ENCODE measurements around the genes MFSD11 and MGAT5B.

GRCh38 chr17:76631508-76632537 lies 11.7 kb downstream of the ST6GALNAC1 start:
- PRO-cap: no peak
- RAMPAGE, long total RNA, 4 experiments: no peak in any of the 4 experiments

- PRO-cap: no peak
- RAMPAGE, long total RNA, 4 experiments: no peak in any of the 4 experiments
Observed at GRCh38 chr17:76672381-76672883, 28.9 kb upstream of the ST6GALNAC1 start.

- PRO-cap: no peak
- RAMPAGE, long total RNA, 4 experiments: start-site peak on the minus strand in 1 of 4 experiments, at chr17:76735418-76735497 at its widest, 18 reads per replicate
Observed at GRCh38 chr17:76735408-76735844, 1.7 kb downstream of the SRSF2 start.

GRCh38 chr17:76737459-76738536 lies at the start of gene MFSD11:
TSS of gene MFSD11 (plus strand) at chr17:76738119.
- PRO-cap: bidirectional peak, plus-strand start at chr17:76737482, minus-strand start at chr17:76737331; bidirectional peak, plus-strand start at chr17:76738001, minus-strand start at chr17:76737898
- RAMPAGE, long total RNA, 4 experiments: start-site peak on the plus strand in 1 of 4 experiments, at chr17:76737687-76737691 at its widest, 22 reads per replicate

- PRO-cap: no peak
- RAMPAGE, long total RNA, 4 experiments: no peak in any of the 4 experiments
Observed at GRCh38 chr17:76867988-76868798, at the start of gene MGAT5B. TSS of gene MGAT5B (plus strand) at chr17:76868404.

DNA sequence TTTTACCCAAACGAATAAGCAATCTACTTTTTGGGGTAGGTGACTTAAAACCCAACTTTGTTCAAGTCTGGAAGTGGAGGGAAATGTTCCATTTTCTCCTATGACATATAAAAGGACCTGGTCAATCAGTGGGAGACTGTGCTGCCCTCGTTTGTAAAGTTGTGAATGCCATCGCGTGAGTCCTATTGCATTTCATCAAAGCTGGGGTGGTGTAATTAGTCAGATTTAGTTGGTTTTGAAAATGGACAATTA lies 10.3 kb downstream of the SEC14L1 start:
- PRO-cap: no peak
- RAMPAGE, long total RNA, 4 experiments: no peak in any of the 4 experiments

DNA sequence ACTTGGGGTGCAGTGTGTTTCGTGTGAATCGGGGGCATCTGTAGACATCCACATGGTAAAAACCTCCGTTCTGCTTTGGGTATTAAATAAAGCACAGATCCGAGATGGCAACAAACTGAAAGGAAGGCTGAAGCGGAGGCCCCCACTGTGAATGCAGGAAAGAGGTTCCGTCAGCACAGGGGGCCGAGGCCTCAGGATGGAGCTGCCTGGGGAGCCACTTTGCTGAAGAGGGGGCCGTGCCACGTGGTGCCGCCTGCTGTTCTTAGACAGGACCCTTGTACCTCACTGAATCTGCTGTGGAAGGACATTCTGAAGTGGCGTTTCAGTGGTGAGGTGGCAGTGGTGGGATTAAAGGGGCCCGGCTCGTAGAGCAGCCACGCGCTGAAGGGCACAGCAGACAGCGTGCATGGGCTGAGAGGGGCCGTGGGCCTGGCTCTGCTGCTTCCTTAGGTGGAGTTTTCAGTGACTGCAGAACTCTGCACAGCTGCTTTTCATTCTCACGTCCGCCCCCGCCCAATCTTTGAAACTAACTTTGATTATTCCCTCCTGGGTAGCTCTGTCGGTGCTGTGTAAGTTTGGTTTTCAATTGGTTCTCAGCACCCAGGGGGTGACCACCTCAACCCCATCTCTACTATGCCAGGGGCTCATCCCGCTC lies 70.2 kb downstream of the SEC14L1 start:
- PRO-cap: no peak
- RAMPAGE, long total RNA, 4 experiments: no peak in any of the 4 experiments

DNA sequence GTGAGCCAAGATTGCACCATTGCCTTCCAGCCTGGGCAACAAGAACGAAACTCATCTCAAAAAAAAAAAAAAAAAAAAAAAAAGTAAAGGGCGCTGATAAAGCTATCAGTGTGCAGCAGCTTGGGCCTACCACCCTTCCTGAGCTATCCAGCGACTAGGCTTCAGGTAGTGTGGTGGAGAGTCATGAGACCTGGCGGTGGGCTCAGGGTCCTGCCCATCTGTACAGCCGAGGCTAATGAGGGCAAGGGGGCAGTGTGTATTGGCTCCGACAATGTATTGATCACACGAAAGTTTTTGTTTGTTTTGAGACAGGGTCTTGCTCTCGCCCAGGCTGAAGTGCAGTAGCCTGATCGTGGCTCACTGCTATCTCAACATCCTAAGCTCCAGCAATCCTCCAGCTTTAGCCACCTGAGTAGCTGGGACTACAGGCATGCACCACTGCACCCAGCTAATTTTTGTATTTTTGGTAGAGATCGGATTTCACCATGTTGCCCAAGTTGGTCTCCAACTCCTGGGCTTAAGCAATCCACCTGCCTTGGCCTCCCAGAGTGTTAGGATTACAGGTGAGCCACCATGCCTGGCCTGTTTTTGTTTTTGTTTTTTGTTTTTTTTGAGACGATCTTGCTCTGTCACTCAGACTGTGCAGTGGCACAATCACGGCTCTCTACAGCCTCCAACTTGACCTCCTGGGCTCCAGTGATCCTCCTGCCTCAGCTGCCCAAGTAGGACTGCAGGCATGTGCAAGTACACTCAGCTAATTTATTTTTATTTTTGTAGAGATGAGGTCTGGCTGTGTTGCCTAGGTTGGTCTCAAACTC lies 60.1 kb upstream of the SEPTIN9 start:
- PRO-cap: no peak
- RAMPAGE, long total RNA, 4 experiments: no peak in any of the 4 experiments

DNA sequence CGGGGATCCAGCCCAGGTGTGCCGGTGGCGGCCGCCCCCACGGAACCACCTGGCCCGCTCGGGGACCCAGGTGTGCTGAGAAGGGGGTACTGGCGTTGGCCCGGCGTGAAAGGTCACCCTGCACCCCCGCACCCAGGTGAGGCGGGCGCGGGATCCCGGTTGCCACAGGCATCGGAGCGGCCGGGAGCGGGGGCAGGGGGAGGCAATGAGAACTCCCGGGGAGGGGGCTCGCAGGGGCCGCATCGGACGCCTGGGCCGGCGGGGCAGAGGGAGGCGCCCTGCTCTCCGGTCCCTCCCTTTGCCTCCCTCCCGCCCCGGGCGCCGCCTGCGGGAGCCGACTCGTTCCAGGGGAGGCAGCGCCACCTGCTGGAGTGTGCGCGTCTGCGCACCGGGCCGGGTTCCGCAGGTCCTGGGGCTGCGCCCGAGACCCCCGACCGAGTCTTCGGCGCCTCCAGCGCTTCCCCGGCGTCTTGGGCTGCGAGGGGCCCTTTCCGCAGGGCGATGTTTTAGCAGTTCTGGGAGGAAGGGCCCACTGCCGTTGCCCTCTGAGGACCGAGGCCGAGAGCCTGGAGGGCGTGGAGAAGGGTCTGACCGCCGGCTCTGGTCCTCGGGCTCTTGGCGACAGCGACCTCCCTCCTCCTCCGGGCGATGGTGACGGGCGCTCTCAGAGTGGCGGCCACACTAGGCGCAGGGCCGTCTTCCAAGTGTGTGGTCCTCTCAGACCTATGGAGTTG lies 34.3 kb upstream of the SEPTIN9 start:
- PRO-cap: no peak
- RAMPAGE, long total RNA, 4 experiments: no peak in any of the 4 experiments

DNA sequence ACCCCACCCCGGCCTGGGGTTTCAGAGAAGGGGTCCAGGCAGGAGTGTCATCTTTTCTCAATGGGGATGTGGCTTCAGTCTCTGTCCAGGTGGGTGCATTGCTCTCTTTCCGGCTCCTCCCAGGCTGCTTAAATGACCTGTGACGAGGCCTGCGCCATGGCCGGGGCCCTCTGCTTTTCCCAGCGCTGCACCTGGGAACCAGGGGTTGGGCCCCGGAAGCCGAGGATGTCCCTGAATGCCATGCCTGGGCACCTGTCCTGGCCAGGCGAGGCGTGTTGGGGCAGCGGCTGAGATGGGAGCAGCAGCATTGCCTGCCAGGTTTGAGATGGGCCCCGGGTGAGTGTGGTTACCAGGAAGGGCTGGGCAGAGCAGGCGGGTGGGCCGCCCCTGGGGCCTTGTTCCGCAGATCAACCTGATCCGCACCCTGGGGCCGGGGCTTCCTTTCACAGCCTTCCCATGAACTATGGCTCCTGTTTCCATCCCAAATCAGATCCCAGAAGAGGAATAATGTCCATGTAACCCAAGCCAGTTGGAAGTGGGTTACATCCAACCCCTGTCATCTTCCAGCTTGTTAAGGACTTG lies 6.9 kb downstream of the SEPTIN9 start:
- PRO-cap: bidirectional peak, plus-strand start at position 268 of the sequence, minus-strand start at position 62 of the sequence
- RAMPAGE, long total RNA, 4 experiments: start-site peak on the minus strand in 1 of 4 experiments, centred at position 78 of the sequence, 5 reads per replicate

DNA sequence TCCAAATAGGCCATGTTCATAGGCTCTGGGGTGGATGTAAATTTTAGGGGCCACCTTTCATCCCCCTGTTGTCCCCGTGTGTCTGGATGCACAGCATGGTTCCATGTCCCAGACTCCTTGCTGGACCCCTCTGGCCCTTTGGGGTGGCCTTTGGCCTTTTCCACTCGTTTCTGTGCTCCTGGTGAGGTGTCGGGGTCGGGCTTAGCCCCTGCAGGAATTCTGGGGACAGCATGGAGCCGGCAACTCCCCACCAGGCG lies 42.9 kb downstream of the SEPTIN9 start:
- PRO-cap: no peak
- RAMPAGE, long total RNA, 4 experiments: no peak in any of the 4 experiments

GRCh38 chr17:77352440-77352904 lies 71.2 kb downstream of the SEPTIN9 start:
- PRO-cap: no peak
- RAMPAGE, long total RNA, 4 experiments: no peak in any of the 4 experiments

DNA sequence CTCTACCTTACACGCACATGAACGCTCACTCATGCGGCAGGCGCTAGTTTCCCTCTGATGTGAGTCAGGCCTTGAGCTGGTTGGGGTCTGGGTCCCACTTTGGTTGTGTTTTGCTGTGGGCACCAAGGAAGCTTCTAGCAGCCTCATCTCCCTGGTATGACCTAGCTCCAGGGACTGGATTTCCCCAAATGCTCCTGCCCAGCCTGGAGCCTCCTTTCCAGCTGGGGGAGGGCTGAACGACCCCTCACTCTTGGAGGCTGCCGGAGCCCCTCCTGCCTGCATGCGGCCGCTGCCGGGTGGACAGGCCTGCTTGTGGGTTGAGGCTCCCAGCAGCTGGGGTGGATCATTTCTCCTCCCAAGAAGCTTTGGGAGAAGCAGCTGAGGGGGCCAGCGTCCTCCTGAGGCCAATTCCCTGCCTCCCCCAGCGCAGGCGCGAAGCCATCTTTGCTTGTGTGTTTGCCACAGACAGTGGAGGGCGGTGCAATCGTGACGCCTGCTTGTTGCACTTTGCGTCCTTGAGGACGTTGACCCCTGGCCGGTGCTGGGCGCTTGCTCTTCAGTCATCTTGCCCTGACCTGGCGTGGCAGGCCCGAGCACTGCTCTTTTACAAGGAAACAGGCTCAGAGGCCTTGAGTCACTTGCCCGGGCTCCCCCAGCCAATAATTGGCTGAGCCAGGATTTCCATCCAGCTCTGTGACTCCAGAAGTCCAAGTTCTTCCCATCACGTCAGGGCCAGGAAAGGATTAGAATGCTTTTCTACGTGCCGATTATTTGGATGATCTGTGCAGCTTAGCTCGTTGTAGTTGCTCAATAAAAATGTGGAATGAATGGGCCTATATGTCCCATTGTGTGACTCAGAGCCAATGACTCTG lies 73.2 kb downstream of the SEPTIN9 start:
- PRO-cap: no peak
- RAMPAGE, long total RNA, 4 experiments: no peak in any of the 4 experiments

DNA sequence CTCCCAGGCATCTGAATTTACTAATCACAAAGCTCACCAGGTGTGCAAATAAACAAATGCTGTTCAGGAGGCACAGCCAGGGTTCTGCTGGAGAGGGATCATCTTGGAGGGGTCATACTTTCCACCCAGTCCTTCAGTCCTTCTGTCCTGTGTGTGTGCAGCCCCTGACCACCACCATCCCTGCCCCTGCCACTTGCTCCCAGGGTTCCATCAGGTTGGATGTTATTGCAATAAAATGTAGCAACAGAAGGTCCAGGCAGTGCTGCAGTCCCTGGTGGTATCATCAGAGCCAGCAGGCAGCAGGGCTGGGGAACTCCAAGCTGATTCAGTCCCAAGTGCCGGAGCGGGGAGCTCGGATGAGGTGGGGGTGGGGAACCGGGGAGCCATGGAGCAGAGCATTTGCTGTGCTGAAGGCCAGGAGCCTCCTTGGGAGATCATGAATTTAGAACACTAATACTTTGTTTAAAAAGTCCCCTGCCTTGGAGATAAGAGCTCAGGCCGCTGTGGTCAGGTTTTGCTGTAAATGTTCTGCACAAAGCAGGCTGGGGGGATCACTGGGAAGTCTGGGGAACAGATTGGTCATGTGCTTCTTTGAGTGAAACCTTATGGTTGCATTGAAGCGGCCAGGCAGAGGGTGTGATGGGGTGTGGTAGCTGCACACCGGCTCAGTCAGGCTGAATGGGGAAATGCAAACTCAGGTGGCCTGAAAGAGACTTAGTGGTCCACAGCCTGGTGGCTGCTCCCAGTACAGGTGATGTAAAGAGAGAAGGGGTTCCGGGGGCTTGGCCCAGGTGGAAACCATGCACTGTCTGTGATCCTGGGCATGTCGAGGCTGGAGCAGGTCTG lies 85.4 kb downstream of the SEPTIN9 start:
- PRO-cap: no peak
- RAMPAGE, long total RNA, 4 experiments: no peak in any of the 4 experiments

DNA sequence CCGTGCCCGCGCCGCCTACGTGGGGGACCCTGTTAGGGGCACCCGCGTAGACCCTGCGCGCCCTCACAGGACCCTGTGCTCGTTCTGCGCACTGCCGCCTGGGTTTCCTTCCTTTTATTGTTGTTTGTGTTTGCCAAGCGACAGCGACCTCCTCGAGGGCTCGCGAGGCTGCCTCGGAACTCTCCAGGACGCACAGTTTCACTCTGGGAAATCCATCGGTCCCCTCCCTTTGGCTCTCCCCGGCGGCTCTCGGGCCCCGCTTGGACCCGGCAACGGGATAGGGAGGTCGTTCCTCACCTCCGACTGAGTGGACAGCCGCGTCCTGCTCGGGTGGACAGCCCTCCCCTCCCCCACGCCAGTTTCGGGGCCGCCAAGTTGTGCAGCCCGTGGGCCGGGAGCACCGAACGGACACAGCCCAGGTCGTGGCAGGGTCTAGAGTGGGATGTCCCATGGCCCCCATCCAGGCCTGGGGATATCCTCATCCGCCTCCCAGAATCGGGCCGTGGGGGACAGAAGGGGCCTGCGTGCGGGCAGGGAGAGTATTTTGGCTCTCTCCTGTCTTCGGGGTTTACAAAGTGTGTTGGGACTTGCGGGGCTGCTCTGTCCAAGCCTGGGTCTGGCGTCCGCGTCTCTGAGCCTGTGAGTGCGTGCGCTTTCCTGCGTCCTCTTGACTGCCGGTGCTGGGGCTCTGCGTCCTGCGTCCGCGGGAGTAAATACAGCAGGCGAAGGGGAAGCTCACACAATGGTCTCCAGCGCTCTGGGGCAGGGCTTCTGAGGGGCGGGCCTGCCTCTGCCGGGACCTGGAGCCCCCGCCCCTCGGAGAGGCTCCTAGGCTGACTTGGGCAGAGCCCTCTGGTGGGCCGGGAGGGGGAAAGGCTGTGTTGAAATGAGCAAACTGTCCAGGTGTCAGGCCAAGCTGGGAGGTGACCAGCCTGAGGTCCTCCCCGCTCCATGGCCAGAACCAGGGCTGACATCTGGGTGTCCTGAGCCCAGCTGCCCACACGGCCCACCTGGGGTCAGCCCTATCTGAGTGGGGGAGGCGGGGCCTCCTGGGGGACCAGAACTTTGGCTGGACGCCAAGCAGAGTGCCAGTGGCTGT lies 92.8 kb downstream of the SEPTIN9 start:
- PRO-cap: bidirectional peak, plus-strand start at position 201 of the sequence, minus-strand start at position 90 of the sequence; bidirectional peak, plus-strand start at position 845 of the sequence, minus-strand start at position 667 of the sequence
- RAMPAGE, long total RNA, 4 experiments: no peak in any of the 4 experiments

DNA sequence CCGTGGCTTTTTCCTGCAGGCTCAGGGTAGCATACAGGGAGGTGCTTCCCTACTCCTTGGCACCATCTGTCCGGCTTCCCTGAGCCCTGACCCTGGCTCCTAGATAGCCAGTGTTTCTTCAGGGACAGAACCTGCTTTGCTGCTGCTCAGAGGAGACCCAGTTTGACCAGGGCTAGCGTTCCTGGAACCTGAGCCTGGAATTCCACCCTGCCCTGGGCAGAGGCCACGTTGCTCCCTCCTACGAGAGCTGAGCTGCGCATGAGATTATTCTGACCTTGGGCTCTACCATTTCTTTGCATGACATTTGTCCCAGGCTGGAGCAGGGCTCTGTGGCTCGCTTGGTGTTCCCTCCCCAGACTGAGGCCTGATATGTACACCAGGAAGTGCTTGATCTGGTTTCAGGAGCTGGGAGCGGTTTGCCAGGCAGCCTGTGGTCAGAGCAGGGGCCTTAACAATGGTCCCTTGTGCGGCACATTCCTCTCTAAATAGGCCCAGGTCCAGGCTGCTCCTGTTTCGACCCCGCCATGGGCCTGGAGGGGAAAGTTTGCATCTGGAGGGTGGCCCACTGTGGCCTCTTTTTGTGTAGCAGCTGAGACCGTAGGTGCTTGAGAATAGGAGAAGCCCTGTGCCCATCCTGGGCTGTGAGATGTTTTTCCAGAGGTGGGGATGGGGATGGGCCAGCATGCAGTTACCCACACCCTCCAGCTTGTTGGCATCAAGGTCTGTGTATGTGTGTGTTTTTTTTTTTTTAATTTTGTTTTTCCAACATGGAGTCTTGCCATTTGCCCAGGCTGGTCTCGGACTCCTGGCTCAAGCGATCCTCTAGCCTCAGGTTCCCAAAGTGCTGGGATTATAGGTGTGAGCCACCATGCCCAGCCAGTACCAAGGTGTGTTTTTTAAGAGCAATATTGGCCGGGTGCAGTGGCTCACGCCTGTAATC lies 113.3 kb downstream of the SEPTIN9 start:
- PRO-cap: unidirectional peak, minus-strand start at position 359 of the sequence
- RAMPAGE, long total RNA, 4 experiments: no peak in any of the 4 experiments

DNA sequence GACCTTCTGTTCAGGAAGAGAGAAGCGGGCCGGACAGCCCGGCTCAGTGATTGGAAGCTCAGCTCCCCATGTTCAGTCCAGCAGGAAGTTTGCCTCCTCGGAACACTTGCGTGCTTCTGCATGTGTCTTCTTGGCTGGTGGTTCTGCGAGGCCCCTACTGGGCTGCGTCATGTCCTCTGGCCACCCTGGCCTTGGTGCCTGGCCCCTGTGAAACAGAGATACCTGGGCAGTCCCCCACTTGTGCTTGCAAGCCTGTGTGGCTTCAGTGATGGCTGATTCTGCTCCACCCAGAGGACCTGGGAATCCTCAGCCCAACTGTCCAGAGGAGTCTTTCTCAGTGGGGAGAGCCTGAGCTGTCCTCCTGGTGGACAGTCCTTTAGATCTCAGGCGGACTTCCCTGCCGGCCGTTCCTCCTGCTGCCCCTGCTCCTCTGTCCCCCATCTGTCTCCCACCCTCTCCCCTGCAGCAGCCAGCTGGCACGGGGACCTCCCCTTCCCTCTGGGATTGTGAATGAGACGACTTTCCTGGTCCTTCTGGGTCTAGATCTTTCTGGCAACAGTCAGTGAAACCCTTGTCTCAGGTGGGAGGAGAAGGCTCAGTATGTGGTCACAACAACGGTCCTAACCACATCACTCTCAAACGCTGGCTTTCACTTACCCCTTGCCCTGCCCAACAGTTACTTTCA lies 139.1 kb downstream of the SEPTIN9 start:
- PRO-cap: no peak
- RAMPAGE, long total RNA, 4 experiments: no peak in any of the 4 experiments

- PRO-cap: no peak
- RAMPAGE, long total RNA, 4 experiments: no peak in any of the 4 experiments
Observed at GRCh38 chr17:77436809-77437208, 155.5 kb downstream of the SEPTIN9 start.

DNA sequence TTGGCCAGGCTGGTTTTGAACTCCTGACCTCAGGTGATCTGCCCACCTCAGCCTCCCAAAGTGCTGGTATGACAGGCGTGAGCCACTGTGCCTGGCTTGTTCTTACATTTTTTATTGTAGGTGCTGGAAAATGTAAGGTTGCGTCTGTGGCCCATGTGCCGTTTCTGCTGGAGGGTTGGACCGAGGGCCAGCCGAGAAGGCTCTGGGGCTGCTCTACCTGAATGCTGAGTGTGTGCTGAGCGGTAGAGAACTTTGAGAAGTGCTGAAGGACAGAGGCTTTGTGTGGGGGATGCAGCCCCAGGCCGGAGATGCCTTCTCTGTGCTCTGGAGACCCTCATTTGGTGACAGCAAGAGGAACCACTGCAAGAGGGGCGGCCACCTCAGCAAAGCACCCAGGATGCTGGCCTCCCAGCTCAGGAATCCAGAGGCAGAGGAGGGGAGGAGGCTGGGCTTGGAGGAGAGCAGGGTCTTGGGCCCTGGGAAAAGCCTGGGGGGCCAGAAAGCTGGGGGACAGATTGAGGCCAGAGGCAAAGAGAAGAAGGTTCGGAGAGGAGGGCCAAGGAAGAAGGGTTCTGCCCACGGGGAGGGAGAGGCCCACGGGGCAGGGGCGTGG lies 167.8 kb downstream of the SEPTIN9 start:
- PRO-cap: no peak
- RAMPAGE, long total RNA, 4 experiments: no peak in any of the 4 experiments

- PRO-cap: no peak
- RAMPAGE, long total RNA, 4 experiments: start-site peak on the plus strand in 1 of 4 experiments, at chr17:77454387-77454415 at its widest, 19 reads per replicate
Observed at GRCh38 chr17:77453445-77454560, 172.5 kb downstream of the SEPTIN9 start.

All from suprapubic skin (tissue), 4 donors.